Neuron (in vitro differentiated cells): ENCODE measurements around the gene RNF111.

DNA sequence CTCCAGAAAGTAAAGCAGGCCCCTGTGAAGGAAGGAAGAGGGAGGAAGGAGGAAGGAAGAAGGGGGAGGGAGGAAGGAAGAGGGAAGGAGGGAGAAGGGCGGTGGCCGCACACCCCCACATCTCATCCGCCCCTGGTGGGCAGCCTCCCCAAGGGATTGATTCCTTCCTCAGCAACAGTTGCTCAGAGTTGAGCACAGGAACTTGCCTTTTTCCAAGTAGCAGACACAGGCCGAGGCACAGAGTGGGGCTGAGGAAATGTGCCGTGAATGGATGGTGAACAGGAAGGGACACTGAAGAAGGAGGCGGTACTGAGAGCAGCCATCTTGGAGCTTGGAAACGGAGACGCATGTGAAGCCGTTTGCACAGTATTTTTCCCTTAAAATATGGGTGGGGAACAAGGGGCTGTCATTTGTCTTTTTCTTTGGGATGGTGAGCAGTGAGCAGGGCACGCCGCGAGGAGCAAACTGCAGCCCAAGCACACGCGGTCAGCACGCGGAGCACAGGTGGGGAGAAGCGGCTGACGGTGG is 57.4 kb upstream of the CGNL1 start:
- PRO-cap, result no peak

- PRO-cap, result unidirectional peak, plus-strand start at chr15:57330852
These were observed 45.6 kb upstream of the CGNL1 start for GRCh38 chr15:57330680-57331091.

DNA sequence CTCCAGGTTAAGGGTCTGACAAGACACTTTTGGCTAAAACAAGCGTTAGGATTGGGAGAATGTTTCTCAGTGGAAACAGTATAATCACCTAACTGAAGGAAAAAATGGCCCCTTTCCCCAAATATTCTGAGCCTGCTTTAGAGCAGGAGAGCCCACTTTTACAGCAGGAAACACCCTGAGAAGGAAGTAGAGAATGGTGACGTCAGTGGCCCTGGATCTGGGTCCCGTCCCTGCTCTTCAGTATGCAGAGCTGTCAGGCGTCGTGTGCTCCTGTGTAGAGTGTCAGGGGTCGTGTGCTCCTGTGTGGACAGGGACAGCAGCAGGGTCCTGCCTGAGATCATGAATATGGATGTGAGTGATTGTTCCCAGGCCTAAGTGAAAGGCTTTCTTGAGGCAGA is 45.2 kb downstream of the CGNL1 start:
- PRO-cap, result no peak

- PRO-cap, result no peak
These were observed 92.8 kb downstream of the CGNL1 start for GRCh38 chr15:57469052-57469600.

DNA sequence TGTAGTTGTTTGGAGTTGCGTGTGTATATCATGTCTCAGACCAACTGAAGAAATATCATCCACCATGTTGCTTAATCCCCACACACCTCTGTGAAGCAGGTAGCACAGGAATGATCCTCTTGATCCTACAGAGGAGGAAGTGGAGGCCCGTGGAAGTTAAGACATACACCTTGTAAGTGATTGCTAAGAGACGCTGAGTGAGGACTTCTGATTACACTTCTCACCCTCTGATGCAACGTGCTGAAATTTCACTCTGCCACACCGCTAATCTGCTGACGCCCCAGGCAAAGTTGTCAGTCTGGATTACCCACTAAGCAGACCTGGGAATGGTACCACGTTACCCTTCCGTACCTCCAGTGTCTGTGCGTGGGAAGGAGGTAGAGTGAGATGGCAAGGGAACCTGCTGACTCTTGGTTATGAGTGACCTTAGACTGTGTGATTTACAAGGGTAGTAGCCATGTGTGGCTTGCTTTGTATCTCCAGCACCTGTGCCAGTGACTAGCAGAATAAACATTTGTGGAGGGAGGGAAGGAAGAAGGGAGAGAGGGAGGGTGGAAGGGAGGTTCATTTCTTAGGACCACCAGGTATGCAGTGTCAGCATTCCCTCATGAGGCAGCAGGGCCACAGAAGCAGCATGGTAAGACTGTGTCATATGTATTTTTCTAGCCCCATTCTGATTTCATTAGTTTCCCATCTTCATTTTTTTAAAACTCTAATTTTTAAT is 115.1 kb downstream of the ALDH1A2 start:
- PRO-cap, result no peak

DNA sequence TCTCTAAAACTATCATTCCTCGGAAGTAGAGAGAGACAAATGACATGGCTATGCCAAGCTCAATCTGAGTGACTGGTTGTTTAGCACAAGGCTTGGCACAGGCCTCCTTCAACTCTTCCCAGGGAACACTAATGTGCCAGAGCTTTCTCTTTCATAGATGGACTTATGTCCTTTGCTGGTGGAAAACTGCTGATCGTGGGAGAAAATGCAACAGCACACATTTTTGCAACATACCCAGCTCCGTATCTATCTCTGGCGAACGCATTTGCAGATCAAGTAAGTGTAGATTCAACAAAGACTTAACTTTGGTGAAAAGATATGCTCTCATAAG is 36.5 kb downstream of the AQP9 start:
- PRO-cap, result no peak

DNA sequence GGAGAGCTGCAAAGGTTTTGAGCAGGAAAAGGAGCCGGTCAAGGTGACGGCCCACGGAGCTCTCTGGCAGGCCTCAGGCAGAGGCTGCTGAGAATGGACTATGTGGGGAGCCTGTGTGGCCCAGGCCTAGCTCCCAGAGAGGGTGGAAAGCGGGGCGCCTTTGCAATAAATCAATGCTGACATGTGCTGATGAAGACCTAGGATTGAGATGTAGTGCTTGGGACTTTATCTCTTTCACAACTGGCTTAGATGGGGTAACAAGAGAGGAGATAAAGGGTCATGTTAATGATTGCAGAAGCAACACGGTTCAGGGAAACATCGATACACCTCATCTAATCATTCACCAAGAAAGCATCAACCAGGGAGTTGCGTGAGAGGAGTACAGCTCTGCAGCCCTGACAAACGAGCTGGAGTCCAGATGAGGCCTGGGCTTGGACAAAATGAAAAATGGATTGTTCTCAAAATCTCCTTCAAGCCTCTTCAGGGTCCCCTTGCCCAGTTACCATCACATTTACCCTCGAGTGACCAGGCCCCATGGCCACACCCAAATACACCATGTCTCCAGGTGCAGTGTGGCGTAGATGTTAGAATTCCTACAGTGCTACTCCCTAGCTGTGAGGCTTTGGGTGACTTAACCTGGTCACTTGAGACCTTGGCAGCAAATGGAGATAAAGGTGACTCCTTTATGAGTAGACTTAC is 146.5 kb upstream of the LIPC start:
- PRO-cap, result no peak

DNA sequence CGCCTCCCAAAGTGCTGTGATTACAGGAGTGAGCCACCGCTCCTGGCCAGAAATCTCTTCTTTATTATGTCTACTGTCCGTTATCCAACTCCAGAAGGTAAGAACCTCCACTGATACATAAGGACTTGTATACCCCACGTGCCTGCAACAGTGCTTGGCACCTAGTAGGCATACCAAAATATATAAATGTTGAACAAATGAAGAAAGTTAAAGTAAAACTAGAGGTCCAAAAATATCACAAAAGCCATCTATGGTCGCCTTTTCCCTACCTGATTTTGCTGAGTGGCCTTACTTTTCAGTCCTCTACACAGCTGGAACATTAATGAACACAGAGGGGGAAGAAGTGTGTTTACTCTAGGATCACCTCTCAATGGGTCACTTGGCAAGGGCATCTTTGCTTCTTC is 734 bp upstream of the LIPC start:
- PRO-cap, result no peak

DNA sequence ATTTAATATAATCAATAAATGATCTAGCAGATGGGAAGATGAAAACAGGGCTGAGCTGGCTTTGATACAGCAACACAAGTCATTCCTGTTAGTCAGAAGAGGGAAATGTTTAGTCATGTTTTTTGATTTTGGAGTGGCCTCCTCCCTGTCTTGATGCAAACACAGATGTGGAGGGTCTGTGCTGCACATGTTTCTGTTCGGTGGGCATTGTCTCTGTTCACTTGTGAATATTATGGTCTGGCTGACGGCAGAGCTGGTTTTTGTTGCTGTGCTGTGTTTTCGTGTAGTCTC is 9.9 kb downstream of the LIPC start:
- PRO-cap, result no peak

- PRO-cap, result no peak
These were observed 10.4 kb downstream of the LIPC start for GRCh38 chr15:58442038-58442714.

DNA sequence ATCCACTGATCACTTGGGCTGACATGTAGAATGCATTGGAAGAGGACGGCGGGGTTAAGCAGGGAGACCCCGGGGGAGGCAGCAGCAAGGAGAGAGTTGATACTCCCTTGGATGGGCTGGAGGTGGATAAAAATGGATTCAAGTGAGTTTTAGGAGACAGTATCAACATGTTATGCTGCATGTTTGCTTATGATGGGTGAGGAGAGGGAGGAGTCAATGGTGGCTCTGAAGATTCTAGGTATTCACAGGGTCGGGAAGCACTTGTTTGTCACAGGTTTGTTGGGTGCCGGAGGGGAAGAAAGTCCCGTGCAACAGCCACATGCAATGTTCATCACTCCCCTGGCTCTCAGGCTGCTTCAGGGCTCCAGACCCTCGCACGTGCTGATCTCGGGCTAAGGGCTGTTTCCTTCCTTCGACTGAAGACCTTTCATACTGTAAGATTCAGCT is 53.4 kb downstream of the LIPC start:
- PRO-cap, result no peak

DNA sequence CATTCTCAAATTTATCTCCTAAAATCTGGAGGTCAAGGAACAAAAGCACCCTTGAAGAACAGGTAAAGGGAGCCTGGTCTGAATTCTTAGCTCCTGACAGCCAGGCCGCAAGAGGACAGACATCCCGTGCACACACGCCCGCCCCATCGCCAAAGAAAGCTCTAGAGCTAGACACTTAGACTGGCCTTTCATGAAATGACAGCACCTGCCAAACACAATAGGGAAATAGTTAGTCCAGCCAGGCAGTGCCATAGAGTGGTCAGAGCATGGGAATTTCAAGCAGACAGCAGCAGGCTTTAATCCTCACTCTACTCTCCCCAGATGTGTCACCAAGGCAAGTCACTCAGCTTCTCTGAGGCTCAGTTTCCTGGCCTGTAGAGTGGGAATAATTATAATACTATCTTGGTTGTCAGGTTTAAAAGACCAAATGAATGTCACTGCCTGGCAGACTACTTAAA is 59.3 kb downstream of the LIPC start:
- PRO-cap, result no peak

- PRO-cap, result bidirectional peak, plus-strand start at chr15:58750061, minus-strand start at chr15:58748903
These were observed 601 bp downstream of the ADAM10 start for GRCh38 chr15:58748673-58749538.

DNA sequence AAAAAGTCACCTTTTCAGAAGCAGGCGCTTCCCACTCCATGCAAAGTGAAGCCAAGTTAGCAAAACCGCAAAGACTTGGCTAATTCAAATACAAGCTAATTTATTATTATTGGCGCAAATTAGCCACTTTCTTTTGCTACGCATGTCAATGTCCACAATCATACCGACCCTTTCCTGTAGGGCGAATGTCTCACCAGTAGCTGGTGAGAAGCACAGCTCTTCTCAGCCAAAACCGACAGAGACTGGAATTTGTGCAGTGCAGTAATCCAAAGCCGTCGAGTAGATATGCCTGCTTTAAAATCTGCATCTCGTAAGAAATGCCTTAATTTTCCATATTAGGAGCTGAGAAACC is 657 bp upstream of the MINDY2 start:
- PRO-cap, result bidirectional peak, plus-strand start at position 229 of the sequence, minus-strand start at position 287 of the sequence

DNA sequence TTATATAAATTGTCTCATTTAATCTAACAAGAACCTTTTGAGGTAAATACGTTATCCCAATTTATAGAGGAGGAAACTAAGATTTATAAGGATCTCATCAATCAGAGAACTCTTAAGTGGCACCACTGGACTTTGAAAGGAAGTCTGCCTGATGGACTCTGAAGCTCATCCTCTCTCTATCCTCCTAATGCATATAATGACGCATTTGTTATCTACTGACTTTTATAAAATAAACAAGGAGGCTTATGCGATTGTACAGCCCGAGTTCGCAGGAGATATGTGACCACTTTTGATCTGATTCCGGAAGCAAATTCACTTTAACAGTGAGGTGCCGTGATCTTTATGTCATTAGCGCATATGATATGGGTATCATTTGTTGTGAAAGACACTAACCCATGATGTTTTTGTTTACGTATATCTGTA is 506 bp upstream of the RNF111 start:
- PRO-cap, result no peak

GRCh38 chr15:58987369-58988251 is at the start of gene RNF111:
Gene RNF111 (plus strand): TSS chr15:58987663.
- PRO-cap, result bidirectional peak, plus-strand start at chr15:58987699, minus-strand start at chr15:58987552; bidirectional peak, plus-strand start at chr15:58988181, minus-strand start at chr15:58988393

GRCh38 chr15:59173684-59174625 is 32.7 kb upstream of the LDHAL6B start:
- PRO-cap, result no peak

DNA sequence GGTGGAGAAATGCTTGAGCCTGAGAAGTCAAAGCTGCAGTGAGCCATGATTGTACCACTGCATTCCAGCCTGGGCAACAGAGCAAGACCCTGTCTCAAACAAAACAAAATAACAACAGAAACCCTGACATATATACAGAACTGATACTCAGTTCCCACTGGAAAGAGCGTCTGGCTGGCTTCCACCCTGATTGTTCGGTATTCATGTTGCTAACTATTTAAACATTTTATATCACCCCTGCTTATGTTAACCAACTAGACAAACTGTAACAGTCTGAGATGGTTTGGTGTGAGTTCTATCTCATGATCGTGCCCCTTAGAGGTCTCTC is 78.8 kb downstream of the MYO1E start:
- PRO-cap, result no peak

DNA sequence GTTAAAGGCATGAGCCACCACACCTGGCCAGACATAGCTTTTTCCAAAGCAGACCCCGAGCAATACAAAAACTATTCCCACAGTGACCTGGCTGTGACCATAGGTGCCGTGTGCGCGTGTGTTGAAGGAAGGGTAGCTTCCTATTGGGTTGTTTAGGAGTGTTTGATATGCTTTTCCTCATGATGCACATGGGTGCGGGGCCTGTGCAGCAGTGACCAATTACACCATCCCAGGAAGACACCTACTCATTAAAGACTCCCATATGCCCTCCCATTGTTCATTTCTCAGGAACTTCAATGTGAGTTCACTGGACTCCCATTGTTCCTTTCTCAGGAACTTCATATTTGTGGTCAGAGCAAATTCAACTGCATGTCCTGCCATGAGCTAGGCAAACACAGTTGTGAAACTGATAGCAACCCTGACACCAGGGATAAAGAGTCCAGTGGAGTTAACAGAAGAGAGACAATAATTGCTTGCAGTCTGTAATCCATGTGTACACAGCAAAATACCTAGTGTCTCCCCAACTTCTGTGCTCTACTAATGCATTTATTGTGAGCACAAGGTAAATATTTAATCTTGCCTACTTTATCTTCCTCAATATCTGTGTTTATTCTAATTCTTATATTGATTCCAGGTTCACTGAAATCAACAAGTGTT is 57.6 kb upstream of the GCNT3 start:
- PRO-cap, result no peak

DNA sequence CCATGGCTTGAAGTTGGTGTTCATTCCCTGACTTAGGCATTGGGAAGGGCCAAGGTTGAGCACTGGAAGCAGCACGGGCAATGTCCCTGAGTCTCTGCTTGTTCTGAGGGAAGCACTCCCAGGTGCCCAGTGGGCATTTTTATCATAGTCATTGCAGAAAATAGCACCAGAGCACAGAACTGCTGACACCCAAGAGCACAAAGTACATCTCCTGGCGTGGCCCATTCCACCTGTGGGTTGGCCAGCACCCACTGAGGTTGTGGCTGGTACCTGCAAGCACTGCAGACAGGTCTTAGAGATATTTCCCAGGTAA is 28.5 kb upstream of the GCNT3 start:
- PRO-cap, result no peak